Prostate gland (tissue), 2 donors: ENCODE measurements around the gene SH3RF3.

GRCh38 chr2:105836930-105837576 lies 92.3 kb downstream of the NCK2 start:
- PRO-cap, result no peak
- RAMPAGE, long total RNA, 2 experiments, result no peak in any of the 2 experiments

DNA sequence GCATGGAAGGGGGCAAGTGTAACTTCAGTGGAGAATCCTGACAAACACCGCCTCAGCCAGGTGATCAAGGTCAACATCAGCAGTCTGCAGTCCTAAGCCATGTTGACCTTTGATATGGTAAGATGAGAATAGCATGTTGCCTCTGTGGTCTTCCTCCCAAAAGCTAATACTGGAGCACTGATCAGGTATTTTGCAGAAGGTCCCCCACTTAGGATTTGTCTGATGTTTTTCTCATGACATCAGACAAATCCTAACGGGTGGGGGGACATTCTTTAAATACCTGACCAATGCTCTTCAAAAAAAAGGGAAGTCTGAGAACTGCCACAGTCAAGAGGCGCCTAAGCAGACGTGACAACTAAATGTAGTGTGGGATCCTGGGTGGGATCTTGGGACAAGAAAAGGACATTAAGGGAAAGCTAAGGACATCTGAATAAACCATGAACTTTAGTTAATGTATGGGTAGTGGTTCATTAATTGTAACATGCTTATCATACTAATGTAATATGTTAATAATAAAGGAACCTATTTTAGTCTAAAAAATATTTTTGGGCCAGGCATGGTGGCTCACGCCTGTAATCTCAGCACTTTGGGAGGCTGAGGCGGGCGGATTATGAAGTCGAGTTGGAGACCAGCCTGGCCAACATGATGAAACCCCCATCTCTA lies 99.3 kb downstream of the NCK2 start:
- PRO-cap, result no peak
- RAMPAGE, long total RNA, 2 experiments, result no peak in any of the 2 experiments

GRCh38 chr2:105871045-105871443 lies 126.3 kb downstream of the NCK2 start:
- PRO-cap, result no peak
- RAMPAGE, long total RNA, 2 experiments, result no peak in any of the 2 experiments

DNA sequence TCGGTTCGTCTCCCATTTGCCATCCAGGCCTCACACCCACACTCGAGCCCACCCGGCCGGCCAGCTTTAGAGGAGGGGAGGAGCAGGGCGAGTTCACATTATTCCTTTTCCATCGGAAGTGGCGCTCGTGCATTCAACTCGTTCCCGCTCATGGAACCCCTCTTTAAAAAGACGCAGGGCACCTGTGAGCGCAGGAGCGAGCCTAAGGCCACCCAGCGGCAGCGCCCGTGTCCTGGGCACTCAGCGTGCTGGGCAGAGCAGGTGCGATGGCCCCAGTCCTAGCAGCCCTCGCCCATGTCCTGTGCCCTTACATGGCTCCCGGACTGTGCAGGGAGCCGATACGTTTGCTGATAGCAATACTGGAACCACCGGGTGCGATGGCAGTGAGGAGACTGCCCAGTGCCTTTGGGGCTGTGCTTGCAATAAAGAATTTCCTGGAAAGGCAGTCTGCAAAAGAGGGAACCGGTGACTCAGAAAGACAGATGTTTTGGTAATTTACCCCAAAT lies 148.7 kb downstream of the NCK2 start:
- PRO-cap, result no peak
- RAMPAGE, long total RNA, 2 experiments, result no peak in any of the 2 experiments

DNA sequence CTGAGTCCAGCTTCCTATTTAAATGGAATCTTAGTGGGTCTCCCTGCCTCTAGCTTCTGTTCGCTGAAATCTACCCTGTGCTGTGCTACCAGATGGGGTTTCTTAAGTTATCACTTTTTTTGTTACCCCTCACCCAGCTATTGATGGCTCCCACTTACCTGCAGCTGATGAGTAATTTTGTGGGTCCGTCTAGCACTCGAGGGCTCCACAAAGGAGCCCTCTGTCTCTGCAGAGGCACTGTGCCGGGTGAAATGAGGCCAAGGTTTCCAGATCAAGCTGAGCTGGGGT lies 128.1 kb upstream of the ECRG4 start:
- PRO-cap, result no peak
- RAMPAGE, long total RNA, 2 experiments, result no peak in any of the 2 experiments

DNA sequence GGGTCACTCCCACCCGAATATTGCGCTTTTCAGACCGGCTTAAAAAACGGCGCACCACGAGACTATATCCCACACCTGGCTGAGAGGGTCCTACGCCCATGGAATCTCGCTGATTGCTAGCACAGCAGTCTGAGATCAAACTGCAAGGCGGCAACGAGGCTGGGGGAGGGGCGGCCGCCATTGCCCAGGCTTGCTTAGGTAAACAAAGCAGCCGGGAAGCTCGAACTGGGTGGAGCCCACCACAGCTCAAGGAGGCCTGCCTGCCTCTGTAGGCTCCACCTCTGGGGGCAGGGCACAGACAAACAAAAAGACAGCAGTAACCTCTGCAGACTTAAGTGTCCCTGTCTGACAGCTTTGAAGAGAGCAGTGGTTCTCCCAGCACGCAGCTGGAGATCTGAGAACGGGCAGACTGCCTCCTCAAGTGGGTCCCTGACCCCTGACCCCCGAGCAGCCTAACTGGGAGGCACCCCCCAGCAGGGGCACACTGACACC lies 62.9 kb downstream of the UXS1 start:
- PRO-cap, result no peak
- RAMPAGE, long total RNA, 2 experiments, result no peak in any of the 2 experiments

- PRO-cap, result no peak
- RAMPAGE, long total RNA, 2 experiments, result no peak in any of the 2 experiments
Observed at GRCh38 chr2:106138499-106139083, 55.5 kb downstream of the UXS1 start.

DNA sequence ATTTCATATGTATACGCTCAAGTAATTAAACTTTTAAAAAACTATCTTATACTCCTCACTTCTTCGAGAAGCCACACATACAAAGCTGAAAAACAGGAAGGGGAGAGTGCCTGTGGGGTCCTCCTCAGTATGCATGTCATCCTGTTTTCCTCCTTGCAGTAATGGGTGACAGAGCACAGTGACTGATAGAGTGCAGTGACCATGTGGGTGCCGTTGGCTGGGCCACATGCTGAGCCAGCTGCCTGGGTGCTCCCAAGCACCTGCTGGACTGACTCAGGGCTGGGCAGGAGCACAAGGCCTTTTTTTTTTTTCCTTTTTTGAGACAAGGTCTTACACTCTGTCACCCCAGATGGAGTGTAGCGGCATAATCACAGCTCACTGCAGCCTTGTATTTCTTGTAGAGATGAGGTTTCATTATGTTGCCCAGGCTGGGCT lies 33.2 kb downstream of the UXS1 start:
- PRO-cap, result no peak
- RAMPAGE, long total RNA, 2 experiments, result no peak in any of the 2 experiments

DNA sequence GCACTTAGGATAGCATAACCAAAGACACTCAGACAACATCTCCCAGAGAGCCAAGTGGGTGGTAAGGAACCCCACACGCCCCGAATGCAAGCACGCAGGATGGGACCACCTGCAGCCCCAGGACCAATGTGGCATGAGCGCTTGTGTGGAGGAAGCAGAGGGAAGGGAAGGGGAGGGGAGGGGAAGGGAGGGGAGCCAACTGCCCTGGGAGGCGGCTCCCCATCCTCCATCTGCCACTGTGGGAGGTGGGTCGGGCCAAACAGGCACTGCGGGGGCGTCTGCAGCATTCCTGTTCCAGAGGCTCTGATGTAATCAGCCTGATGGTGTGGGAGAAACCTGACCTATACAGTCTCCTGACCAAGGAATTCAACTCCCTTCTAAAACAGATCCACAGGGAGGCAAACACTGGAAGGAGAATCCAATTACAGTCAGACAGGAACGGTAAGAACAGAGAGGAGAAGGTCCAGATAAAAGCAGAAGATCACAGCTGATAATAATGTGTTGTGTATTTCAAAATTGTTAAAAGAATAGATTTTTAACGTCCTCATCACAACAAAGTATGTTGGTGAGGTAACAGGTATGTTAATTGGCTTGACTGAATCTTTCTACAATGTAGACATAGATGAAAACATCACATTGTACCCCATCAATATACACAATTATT lies 88.8 kb downstream of the CD8B2 start:
- PRO-cap, result bidirectional peak, plus-strand start at position 431 of the sequence, minus-strand start at position 232 of the sequence
- RAMPAGE, long total RNA, 2 experiments, result no peak in any of the 2 experiments

GRCh38 chr2:108268687-108268886 lies 20.1 kb upstream of the SULT1C2 start:
- PRO-cap, result no peak
- RAMPAGE, long total RNA, 2 experiments, result no peak in any of the 2 experiments

DNA sequence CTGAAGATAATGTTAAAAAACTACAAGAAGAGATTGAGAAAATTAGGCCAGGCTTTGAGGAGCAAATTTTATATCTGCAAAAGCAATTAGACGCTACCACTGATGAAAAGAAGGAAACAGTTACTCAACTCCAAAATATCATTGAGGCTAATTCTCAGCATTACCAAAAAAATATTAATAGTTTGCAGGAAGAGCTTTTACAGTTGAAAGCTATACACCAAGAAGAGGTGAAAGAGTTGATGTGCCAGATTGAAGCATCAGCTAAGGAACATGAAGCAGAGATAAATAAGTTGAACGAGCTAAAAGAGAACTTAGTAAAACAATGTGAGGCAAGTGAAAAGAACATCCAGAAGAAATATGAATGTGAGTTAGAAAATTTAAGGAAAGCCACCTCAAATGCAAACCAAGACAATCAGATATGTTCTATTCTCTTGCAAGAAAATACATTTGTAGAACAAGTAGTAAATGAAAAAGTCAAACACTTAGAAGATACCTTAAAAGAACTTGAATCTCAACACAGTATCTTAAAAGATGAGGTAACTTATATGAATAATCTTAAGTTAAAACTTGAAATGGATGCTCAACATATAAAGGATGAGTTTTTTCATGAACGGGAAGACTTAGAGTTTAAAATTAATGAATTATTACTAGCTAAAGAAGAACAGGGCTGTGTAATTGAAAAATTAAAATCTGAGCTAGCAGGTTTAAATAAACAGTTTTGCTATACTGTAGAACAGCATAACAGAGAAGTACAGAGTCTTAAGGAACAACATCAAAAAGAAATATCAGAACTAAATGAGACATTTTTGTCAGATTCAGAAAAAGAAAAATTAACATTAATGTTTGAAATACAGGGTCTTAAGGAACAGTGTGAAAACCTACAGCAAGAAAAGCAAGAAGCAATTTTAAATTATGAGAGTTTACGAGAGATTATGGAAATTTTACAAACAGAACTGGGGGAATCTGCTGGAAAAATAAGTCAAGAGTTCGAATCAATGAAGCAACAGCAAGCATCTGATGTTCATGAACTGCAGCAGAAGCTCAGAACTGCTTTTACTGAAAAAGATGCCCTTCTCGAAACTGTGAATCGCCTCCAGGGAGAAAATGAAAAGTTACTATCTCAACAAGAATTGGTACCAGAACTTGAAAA lies 21.2 kb downstream of the GCC2 start:
- PRO-cap, result no peak
- RAMPAGE, long total RNA, 2 experiments, result no peak in any of the 2 experiments

GRCh38 chr2:108618918-108619346 lies 84.7 kb downstream of the LIMS1 start:
- PRO-cap, result no peak
- RAMPAGE, long total RNA, 2 experiments, result no peak in any of the 2 experiments

DNA sequence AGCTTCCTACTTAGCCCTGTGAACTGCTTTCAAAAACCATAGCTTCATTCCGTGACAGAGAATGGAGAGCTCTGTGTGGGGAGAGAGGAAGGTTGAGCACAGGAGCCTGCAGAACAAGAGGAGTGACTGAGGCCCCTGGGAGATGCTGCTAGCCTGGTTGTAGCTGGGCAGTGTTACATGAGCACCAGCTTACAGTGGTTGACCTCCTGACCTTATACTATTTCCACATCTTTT lies 82.6 kb upstream of the RANBP2 start:
- PRO-cap, result no peak
- RAMPAGE, long total RNA, 2 experiments, result no peak in any of the 2 experiments

GRCh38 chr2:108639827-108640413 lies 79.4 kb upstream of the RANBP2 start:
- PRO-cap, result no peak
- RAMPAGE, long total RNA, 2 experiments, result no peak in any of the 2 experiments

GRCh38 chr2:108753354-108753896 lies 33.1 kb upstream of the CCDC138 start:
- PRO-cap, result no peak
- RAMPAGE, long total RNA, 2 experiments, result no peak in any of the 2 experiments

GRCh38 chr2:108763202-108764465 lies 22.9 kb upstream of the CCDC138 start:
- PRO-cap, result no peak
- RAMPAGE, long total RNA, 2 experiments, result no peak in any of the 2 experiments

DNA sequence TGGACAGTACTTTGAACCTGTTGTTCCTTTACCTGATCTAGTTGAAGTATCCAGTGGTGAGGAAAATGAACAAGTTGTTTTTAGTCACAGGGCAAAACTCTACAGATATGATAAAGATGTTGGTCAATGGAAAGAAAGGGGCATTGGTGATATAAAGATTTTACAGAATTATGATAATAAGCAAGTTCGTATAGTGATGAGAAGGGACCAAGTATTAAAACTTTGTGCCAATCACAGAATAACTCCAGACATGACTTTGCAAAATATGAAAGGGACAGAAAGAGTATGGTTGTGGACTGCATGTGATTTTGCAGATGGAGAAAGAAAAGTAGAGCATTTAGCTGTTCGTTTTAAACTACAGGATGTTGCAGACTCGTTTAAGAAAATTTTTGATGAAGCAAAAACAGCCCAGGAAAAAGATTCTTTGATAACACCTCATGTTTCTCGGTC lies 19.1 kb upstream of the CCDC138 start:
- PRO-cap, result no peak
- RAMPAGE, long total RNA, 2 experiments, result no peak in any of the 2 experiments

DNA sequence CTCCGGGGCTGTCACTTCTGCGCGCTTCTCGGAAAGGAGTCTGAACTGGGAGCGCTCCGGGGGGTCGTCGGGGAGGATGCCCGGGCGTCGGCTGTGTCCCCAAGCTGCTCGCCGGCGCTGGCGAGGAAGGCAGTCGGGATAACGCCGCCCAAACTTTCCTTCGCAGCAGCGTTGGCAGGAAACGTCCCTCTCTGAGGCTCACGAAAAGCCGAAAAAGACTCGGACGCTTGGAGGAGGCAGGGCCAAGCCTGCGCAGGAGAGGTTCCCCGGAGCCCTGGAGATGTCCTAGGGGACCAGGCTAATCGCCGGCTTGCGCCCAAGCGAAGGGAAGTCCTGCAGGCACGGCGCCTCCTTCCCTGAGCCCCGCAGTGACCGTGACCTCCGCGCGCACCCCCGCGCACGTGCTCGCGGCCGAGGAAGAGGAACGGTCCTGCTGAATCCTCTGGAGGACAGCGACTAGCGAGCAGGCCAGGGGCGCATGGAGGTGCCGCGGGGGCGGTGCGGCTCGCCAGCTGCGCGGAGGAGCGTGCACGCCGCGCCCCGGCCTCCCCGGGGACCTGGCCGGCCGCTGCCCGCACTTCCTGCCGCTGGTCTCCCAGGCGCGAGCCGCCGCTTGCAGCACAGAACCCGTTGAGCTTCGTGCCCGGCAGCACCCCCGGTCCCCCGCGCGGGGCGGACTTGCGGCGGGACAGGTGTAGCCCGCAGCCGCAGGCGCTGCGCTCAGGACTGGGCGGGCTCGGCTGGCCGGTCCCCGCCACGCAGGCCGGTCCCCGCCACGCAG lies at the start of gene SH3RF3:
Gene SH3RF3 (plus strand): TSS at position 621 of the 781 bp plus-strand sequence.
- PRO-cap, result bidirectional peak, plus-strand start at position 452 of the sequence, minus-strand start at position 392 of the sequence
- RAMPAGE, long total RNA, 2 experiments, result no peak in any of the 2 experiments

DNA sequence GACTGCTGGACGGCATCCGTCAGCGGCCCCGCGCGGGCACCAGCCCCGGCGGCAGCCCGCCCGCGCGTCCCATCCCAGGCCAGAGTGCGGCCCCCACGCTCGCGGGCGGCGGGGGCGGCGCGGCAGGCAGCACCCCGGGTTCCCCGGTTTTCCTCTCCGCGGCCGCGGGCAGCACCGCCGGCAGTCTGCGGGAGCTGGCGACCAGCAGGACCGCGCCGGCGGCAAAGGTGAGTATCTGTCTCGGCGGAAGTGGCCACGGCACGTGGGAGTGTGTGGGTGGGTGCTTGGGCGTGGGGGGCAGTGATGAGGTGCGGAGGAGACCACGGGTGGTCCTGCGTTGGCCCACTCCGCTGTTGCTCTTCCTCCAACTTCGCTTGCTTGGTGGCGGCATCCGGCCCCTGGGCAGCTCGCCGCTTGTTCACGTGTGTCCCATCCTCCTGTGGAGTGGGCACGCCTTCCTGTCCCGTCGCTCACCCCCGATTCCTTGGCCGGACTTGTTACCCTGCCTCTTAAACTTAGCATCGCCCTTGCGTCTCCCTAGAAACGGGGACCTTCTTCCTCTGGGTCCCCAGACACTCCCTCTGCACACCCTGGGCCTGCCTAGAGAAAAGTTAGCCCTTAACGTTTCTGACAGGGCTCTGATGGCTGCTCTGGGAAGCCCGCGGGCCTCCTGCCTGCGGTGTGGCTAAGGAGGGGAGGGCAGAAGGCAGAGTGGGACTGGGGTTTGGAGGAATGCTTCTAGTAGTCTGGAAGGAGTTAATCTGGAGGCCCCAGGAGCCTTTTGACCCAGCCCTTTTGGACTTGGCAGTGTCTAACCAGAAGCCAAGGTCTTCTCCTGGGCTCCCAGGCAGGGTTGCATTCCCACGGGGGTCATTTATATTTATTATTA lies 1.1 kb downstream of the SH3RF3 start:
- PRO-cap, result unidirectional peak, minus-strand start at position 399 of the sequence
- RAMPAGE, long total RNA, 2 experiments, result no peak in any of the 2 experiments

DNA sequence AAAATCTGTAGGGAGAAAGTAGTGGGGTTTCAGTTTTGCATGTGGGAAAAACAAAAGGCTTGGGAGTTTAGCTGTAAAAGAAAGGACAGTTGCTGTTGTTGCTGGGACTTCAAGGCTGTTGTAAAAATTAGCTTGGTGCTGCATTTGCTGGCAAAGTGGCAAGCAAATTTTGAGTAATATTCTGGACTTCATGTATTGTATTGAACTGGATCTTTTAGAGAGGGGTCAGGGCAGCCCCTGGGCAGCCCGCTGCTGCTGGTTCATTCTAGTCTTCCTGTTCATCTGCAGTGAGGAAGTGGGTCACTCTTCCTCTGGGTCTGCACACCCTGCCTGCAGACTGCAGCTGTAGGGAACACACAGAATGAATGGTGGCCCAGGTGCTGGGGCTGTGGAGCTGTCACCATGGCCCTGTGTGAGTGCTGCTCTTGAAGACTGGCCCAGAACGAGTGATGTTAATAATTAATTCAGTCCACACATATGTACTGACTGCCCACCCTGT lies 9.4 kb downstream of the SH3RF3 start:
- PRO-cap, result no peak
- RAMPAGE, long total RNA, 2 experiments, result no peak in any of the 2 experiments